Tongue (tissue), 2 donors: ENCODE results near the gene SETMAR.

GRCh38 chr3:232771-233311 lies 36.3 kb downstream of the CHL1 start:
- RAMPAGE, long total RNA, result no peak

- RAMPAGE, long total RNA, result no peak
Observed at GRCh38 chr3:856094-856699, 236.6 kb upstream of the CNTN6 start.

GRCh38 chr3:3110864-3111394 lies 755 bp upstream of the IL5RA start:
- RAMPAGE, long total RNA, result no peak

DNA sequence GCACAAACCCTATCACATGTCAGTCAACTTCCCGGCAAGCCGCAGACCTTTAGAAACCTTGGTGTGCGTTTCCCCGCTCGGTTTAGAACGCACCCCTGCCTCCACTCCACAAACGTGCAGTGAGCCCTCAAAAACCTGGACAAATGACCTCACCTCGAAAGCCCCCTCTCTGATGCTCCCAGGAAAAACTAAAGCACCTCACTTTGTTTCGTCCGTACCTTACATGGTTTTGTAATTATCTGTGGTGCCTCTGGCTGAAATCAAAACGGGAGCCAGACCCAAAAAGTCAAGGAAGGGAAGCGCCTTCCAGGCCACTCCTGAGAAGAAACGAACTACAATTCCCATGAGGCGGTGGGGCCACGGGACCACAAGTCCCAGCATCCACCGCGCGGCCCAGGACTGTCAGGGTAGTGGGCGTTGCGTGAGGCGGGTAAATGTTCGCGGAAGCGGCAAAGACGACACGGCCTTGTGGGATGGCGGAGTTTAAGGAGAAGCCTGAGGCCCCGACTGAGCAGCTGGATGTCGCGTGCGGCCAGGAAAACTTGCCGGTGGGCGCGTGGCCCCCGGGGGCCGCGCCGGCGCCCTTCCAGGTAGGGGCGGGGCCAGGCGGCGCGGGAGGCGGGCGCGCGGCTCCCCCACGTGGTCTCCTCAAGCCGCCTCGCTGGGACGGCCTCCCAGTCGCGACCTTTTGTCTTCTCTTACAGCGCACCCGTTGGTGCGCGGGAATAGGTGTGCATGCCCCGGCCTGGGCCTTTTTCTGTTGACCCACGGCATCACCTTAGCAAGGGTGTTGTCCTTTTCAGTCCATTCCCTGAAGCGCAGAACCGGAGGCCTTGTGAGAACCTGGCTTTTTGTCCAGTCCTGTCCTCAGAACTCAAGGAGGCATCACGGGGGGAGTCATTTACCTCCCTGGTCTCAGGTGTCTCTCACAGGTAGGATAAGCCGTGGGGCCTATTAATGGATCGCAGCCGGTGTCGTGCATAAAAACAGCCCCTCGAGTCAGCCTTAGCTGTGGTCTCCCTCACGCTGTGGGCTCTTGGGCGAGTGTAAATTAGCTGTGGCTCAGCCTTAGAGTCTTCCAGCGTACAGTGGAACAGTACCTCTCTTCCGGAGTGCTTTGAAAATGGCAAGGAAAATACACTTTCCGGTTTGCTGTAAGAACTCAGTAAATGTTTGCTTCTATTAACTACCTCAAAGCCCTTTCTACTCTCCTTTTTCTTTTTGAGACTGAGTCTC lies at the start of gene SETMAR:
SETMAR (plus strand) TSS at position 433 of the 1,236 bp plus-strand sequence.
- RAMPAGE, long total RNA, result no peak

- RAMPAGE, long total RNA, result no peak
Observed at GRCh38 chr3:4717322-4717862, 224.2 kb downstream of the ITPR1 start.

- RAMPAGE, long total RNA, result no peak
Observed at GRCh38 chr3:4807373-4807697, 171.9 kb upstream of the BHLHE40 start.

GRCh38 chr3:4814127-4815597 lies 164.6 kb upstream of the BHLHE40 start:
- RAMPAGE, long total RNA, result no peak

DNA sequence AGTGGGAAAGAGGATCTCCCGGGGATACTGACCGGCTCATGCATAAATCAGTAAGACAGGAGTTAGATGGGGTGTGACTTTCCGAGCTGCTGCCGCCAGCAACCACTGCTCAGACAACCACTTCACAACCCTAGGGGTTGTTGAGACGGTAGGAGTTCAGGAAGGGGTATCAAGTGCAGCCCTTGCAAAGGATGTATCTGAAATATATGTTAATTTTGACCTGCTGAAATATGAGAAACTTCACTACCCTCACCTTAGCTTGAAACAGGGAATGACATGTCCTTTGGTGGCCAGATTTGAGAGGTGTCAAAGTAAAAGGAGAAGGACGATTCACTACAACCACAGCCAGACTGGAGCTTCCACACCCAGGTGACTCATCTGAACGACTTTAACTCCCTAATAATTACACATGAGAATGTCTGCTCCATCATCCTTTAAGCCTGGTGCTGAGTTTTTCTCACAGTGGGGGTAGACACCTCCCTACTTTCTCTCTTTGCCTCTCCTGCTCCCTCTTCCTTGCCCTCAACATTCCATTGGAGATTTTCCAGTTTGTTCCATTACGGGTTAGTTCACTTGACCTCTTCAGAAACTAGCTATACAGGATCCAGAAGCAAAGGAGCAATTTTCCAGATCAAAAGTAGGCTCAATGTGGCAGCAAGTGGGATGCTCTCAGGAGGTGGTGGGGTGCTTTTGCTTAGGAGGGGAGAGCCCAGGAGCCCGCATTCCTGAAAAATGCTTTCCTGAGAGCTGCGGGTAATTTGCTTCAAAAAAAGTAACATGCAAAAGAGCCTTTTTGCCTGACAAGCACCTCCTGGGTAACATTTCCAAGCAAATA lies 154.3 kb upstream of the BHLHE40 start:
- RAMPAGE, long total RNA, result no peak

- RAMPAGE, long total RNA, result no peak
Observed at GRCh38 chr3:4826667-4826824, 152.7 kb upstream of the BHLHE40 start.

- RAMPAGE, long total RNA, result no peak
Observed at GRCh38 chr3:4826825-4827670, 152.2 kb upstream of the BHLHE40 start.

DNA sequence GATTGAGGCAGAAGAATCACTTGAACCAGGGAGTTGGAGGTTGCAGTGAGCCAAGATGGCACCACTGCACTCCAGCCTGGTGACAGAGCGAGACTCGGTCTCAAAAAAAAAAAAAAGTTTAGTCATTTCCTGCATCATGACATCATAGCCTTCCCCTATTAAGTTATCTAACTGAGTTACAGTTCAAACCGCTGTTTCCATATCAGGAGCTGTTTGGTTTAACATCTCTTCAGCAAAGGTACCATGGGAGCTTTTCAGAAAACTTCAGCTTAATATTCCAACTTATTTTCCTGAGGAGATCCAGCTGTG lies 77.5 kb upstream of the BHLHE40 start:
- RAMPAGE, long total RNA, result no peak

GRCh38 chr3:4902082-4902626 lies 77.1 kb upstream of the BHLHE40 start:
- RAMPAGE, long total RNA, result no peak

GRCh38 chr3:4982179-4982628 lies 3.0 kb downstream of the BHLHE40 start:
- RAMPAGE, long total RNA, result no peak

- RAMPAGE, long total RNA, result no peak
Observed at GRCh38 chr3:4982709-4983214, 3.5 kb downstream of the BHLHE40 start.

GRCh38 chr3:5055240-5055562 lies 66.9 kb upstream of the ARL8B start:
- RAMPAGE, long total RNA, result no peak

DNA sequence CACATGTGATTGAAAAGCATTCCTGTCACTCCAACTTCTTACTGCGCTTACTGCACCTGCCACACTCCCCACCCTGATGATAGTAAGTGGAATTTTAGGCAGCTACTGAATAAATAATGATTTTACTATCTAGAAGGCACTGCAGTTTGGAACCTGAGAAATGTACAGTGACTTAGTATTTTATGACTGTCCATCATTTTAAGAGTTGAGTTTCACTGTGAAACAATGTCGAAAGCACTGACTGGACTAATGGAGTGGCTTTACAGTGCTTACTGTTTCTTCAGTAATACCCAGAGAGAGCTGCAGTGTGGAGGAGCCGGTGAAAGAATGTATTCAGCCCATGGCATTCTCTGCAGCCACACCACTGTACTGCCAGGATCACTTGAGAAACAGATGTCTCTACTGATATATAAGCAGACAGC lies 16.5 kb downstream of the ARL8B start:
- RAMPAGE, long total RNA, result no peak

GRCh38 chr3:5186633-5187041 lies 870 bp upstream of the EDEM1 start:
- RAMPAGE, long total RNA, result no peak

GRCh38 chr3:5218549-5218924 lies 31.0 kb downstream of the EDEM1 start:
- RAMPAGE, long total RNA, result no peak

GRCh38 chr3:5944064-5944263 lies 756.5 kb downstream of the EDEM1 start:
- RAMPAGE, long total RNA, result no peak

- RAMPAGE, long total RNA, result no peak
Observed at GRCh38 chr3:7505152-7505512, 644.2 kb downstream of the GRM7 start.